ENCODE data around the genes C12orf50, KITLG and LUM.

GRCh38 chr12:88029270-88029611, at the start of gene C12orf50:
Gene C12orf50, minus strand, starts transcription at chr12:88029401.
- PRO-cap: no peak

- PRO-cap: no peak
Measured at GRCh38 chr12:88140666-88141498, 1.0 kb downstream of the CEP290 start.

- PRO-cap: no peak
Measured at GRCh38 chr12:88579929-88581116, at the start of gene KITLG. Gene KITLG, minus strand, starts transcription at chr12:88580471.

DNA sequence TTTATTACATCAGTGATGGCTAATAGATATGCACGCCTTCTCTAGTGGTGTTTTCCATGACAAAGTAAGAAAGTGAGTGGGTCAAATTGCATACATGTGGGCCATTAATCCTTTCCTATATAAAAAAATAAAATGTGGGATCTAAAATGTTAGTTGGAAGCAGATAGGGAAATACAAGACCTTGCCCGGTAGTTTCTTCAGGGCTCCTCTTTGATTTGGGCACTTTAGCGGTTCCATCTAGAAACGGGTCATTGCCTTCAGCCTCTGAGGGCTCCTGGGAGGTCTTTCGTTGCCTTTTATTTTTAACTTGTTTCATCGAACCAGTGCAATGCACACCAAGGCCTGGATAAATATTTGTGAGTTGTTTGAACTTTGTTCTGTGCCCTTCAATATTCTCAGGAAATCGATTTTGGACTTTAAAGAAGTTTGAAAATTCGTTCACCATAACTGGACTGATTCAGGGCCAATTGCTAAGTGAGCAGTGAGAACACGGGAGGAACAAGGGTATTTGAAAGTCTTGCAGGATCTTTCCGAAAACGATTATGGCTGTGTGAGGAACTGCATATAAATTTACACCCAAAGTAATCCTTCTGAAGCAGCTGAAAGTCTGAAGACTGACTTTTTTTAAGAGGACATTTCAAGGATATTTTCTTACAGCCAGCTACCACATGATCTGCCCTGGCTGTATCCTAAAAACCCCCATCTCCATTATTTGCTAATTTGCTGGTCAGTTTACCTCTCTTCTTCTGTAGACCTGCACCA, 8.2 kb downstream of the DUSP6 start:
- PRO-cap: no peak

- PRO-cap: no peak
Measured at GRCh38 chr12:89351282-89352135, 792 bp downstream of the DUSP6 start.

DNA sequence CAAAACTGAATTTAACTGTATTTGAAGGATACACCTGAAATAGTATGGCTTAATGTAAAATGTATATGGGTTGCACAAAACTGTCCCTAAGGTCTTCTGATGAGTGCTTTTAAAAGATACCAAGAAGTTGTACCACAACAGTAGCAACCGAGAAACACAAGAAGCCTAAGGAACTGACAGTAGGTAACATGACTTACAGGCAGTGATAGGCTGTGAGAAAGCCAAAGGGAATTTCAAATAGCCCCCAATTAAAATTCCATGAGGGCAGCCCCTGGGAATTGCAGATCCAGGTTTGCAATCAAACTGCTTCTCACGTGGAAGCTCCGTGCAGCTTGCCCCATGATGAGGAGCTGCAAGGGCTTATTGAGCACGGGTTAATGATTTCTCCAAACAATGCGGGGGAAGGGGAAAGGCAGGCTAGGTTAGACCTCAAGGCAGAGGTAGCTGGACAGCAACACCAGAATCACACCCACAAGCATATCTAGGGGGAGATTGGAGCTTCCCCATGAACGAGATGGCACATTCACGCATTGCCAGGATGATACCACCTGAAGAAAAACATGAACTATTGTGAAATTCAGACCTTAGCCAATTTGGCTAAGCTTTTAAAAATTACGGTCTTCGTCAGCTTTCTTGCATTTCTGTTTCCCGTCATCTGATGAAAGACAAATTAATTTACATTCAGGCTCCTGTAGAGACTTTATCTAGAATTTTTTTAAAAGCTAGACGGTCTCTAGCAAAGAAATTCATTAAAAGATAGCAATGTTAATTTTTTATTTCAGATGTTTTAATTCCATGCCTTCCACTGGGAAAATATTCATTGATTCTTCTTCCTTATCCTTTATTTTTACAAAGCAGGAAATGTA, 5.0 kb upstream of the DUSP6 start:
- PRO-cap: no peak

- PRO-cap: no peak
Measured at GRCh38 chr12:89391056-89391318, 38.7 kb upstream of the DUSP6 start.

- PRO-cap: no peak
Measured at GRCh38 chr12:89418218-89418586, 65.9 kb upstream of the DUSP6 start.

DNA sequence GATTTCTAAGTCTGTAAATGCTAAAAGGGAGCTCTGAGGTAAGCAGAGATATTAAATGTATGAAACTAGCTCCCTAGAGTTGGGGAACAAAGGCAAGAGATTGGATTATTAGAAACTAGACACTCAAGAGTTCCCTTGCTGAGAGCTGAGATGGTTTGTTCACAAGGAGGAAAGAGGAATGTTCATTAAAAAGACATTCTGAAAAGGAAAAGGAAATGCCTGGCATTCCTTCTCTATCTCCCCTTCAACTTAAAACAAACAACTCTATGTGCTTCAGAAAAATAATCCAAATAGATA, 73.7 kb downstream of the GALNT4 start:
- PRO-cap: no peak

- PRO-cap: no peak
Measured at GRCh38 chr12:89453177-89453628, 71.4 kb downstream of the GALNT4 start.

GRCh38 chr12:89614852-89615632, 89.2 kb upstream of the POC1B start:
- PRO-cap: no peak

DNA sequence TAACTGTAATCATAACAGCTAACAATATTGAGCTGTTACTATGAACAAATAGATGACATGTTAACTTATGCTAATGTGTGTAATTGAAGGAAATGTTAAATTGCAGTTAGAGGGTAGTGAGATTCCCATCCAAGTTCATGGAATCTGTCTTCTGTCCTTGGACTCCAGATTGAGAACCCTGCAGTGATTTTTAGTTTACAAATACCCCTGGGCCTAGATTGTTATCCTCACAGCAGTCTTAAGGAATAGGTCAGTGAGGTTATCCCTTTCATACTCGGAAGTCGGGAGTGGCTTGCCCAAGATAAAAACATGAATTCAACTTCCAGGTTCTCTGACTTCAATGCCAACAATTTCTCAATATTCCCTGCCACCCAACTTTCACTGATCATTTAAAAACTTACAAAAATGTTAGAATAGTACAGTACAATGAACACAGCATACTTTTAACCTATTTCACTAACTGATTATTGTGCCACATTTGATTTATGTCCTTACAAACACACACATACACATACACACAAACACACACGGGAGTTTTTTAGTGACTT, 48.4 kb upstream of the ATP2B1 start:
- PRO-cap: no peak

GRCh38 chr12:90501798-90502154, 453.2 kb downstream of the CCER1 start:
- PRO-cap: no peak

DNA sequence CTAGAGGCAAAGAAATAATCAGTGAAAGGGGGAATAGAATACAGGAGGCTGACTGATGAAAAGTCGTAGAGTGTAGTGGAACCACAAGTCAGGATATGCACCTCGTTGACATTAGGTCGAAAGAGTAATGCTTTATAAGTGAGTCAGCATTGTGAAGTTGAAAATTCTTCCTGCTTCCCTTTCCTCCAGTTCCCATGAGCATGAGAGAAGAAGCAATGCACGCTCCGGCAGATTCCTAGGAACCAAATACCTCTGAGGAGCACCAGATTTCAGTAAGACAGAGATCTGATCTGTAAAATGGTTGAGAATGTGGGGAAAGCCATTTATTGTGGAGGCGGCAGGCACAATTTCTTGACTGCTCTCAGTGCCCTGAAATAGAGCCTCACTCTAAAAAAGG, 16.5 kb downstream of the CCER1 start:
- PRO-cap: no peak

- PRO-cap: no peak
Measured at GRCh38 chr12:91111321-91111749, at the start of gene LUM. Gene LUM, minus strand, starts transcription at chr12:91111494.

GRCh38 chr12:91113224-91113560, 1.9 kb upstream of the LUM start:
- PRO-cap: no peak

DNA sequence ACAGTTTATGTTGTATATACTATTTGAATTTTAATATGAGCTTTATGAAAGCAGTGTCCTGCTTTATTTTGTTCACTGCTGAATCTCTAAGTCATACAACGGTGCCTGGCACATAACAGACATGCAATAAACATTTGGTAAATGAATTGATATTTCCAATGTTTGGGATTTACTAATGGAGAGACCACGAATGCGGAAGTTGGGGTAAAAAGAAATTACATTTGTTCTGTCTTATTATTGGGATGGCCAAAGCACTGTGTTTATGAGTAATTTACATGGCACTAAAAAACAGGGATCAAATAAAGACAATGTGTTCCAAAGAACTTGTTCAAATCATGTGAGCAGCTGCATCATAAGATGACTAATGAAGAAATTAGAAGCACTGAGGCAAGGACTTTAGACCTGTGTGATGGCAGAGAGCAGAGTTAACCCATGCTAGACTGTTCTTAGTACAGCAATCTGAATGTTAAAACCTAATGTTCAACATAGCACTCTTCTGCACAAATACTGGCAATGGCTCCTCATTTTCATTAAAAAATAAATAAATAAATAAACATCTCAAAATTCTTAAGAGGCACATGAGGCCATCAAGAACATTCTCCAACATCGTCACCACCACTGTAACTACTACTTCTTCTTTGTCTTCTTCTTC, 34.2 kb upstream of the DCN start:
- PRO-cap: no peak

DNA sequence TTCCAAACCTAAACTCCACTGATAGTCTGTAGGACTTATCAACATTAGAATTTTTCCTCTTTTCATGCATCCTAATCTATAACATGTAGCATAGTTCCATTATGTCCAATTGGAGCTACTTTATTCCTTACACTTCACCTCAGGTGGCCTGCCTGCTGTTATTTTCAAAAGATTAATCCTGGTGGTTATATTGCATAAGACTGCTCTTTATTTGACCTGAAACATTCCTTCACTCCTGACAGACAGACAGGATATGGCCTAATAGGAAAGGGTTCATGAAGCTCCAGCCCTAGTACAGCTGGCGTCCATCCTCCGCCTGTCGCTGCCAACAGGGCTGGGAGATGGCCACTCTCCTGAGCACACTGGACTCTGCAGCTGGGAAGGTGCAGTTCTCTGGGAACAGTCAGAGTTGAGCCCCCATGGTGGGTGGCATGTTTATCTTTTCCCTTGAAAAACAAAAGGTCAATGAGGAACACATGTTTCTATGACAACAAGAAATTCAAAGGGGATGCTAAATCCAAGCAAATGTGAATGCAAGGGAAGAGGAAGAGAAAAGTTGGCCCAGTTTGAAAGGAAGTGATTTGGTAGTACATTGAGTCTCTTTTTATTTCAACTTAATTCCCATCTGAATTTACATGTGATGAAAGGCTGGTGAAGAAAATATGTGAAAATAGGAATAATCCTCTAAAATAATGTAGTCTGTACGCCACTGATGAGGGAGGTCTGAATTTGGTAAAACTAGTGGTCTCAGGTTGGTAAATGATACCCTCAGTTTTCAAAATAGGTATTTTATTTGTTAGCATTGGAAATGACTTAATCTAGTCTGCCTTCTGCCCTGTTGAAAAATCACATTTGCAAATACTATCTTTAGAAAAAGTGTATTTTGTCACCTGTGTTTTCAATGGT, 89.9 kb upstream of the DCN start:
- PRO-cap: no peak

DNA sequence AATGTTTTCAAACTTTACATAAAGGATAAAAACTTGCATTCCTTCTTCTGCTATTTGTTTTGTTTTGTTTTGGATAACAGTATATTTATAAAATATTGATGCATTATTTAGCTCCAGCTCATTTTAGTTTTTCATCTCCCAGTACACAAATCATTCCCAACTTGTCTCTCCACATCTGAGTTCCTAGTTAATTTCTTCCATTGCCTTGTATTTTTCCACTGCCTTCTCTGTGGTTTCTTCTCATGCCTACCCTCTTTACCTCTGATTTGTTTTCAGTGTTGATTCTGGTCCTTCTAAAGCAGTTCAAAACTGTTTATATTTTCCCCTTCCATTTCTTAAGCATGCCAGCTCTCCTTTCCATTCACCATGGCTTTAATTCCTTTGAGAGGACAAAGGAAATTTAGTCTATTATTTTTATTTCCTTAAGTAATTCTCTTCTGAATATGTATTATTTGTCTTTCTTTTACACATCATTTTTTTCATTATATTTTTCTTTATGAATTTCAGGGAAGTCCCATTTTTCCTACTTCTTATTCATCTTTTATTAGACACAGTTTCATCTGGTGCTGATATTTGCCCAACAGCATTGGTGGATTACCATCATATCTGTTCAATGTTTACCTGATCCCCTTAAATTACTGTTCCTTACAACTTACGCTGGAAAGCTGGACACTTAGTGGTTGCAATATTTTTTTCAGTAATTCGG, 24.5 kb downstream of the BTG1 start:
- PRO-cap: no peak

GRCh38 chr12:92156894-92157450, 11.3 kb upstream of the BTG1 start:
- PRO-cap: no peak

Measured in neutrophil (primary cell).